Urinary bladder (tissue), 3 donors: ENCODE results near the genes GNAL, SPIRE1 and SEH1L.

GRCh38 chr18:11689133-11689991, at the start of gene GNAL:
Gene GNAL (plus strand): TSS chr18:11689264.
- PRO-cap, result unidirectional peak, plus-strand start at chr18:11689200; unidirectional peak, plus-strand start at chr18:11689226
- RAMPAGE, long total RNA, result no peak

DNA sequence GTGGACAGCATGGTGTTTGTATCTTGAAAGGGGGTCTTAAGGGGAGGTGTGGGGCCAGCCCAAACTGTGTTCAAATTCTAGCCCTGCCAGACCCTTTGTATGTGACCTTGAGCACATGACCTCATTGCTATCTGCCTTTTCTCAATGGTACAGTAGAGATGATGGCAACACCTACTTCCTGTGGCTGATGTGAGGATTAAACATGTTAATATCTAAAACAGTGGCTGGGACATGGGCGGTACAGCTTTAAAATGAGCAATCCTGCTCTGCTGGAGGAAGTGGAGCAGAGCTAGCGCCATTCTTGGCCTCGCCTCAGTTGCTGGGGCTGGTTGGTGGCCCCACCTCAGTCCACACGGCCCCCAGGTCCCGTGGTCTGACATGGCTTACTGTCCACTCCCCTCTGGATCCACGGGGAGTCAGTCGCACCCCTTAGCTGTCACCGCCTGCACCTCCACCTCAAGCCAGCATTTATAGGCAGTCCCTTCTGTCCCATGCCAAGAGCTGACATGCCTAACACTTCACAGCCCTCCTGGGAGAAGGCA, 71.8 kb downstream of the GNAL start:
- PRO-cap, result no peak
- RAMPAGE, long total RNA, result no peak

DNA sequence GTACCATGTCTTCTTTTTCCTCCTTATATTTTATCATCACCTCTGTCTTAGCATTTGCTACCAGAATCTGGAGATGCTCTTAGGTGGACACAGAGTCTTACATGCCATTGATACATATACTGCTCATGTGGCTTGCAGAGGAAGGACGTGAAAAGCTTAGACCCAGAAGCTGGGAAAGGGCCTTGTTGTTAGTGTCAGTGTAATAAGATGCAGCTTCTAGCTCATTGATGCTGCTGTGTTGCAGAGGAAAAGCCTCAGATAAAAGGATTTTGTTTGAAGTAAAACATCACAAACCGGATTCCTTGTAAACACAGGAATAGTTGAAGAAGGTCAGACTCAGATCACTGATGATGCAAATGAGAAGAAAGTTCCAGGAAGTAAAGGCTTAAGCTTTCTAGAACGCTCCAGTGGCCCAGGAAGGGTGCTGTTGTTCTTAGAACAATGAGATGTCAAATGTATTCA, 61.5 kb upstream of the CHMP1B start:
- PRO-cap, result unidirectional peak, plus-strand start at position 397 of the sequence
- RAMPAGE, long total RNA, result no peak

- PRO-cap, result no peak
- RAMPAGE, long total RNA, result no peak
Observed at GRCh38 chr18:11813613-11813894, 37.7 kb upstream of the CHMP1B start.

- PRO-cap, result no peak
- RAMPAGE, long total RNA, result no peak
Observed at GRCh38 chr18:12001402-12001924, 20.2 kb downstream of the IMPA2 start.

GRCh38 chr18:12011539-12012597, 30.6 kb downstream of the IMPA2 start:
- PRO-cap, result no peak
- RAMPAGE, long total RNA, result no peak

- PRO-cap, result no peak
- RAMPAGE, long total RNA, result no peak
Observed at GRCh38 chr18:12030238-12031013, 49.1 kb downstream of the IMPA2 start.

DNA sequence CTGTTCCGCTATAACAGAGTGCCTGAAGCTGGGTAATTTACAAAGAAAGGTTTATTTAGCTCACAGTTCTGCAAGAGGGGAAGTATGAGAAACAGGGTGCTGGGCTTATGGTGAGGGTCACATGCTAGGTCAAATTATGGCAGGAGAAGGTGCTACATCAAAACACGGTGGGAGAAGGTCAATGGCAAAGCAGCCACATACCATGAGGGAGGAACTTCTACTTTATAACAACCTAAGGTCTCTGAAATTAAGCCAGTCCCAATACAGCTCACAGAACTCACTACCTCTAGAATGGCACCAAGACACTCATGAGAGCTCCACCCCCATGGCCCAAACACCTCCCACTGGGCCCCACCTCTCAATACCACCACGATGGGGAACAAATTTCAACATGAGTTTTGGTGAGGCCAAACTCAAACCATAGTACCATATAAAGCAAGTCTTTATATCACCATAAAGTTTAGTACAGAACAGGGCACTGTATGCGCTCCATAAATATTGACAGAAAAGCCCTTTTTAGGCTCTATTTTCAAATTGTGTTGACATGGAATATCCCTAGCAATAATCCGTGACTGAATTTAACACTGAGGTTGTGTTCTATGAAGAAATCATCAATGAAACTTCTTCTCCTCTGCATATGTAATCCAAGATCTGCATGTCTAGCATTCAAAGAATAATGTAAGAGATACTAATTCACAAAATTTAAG, 3.3 kb downstream of the AFG3L2 start:
- PRO-cap, result no peak
- RAMPAGE, long total RNA, result no peak

GRCh38 chr18:12645632-12646298, 12.1 kb downstream of the SPIRE1 start:
- PRO-cap, result no peak
- RAMPAGE, long total RNA, result no peak

GRCh38 chr18:12656529-12657363, 1.2 kb downstream of the SPIRE1 start:
- PRO-cap, result bidirectional peak, plus-strand start at chr18:12657211, minus-strand start at chr18:12657135
- RAMPAGE, long total RNA, result no peak

GRCh38 chr18:12657364-12658350, at the start of gene SPIRE1:
Gene SPIRE1 (minus strand): TSS chr18:12658107.
- PRO-cap, result bidirectional peak, plus-strand start at chr18:12657596, minus-strand start at chr18:12657607; bidirectional peak, plus-strand start at chr18:12658062, minus-strand start at chr18:12658075
- RAMPAGE, long total RNA, result no peak

- PRO-cap, result no peak
- RAMPAGE, long total RNA, result no peak
Observed at GRCh38 chr18:12713332-12713545, 10.4 kb downstream of the PSMG2 start.

DNA sequence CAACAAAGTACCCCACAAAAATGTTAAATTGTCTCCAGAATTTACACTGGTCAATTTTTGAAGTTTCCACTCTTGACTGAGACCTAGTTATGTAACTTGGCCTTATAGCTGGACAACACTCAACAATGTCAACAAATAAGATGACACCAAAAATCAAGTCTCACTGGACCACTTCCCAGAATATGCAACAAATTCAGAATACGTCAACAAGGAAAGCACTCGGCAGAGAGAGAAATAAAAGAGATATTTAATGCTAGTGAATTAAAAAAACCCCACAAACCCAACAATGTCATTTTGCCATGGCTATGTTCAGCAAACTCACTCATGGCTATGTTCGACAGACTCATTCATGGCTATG, 72.8 kb downstream of the PTPN2 start:
- PRO-cap, result no peak
- RAMPAGE, long total RNA, result no peak

GRCh38 chr18:12885320-12885981, 1.4 kb upstream of the PTPN2 start:
- PRO-cap, result no peak
- RAMPAGE, long total RNA, result no peak

GRCh38 chr18:12910798-12911668, 27.0 kb upstream of the PTPN2 start:
- PRO-cap, result no peak
- RAMPAGE, long total RNA, result no peak

- PRO-cap, result bidirectional peak, plus-strand start at chr18:12947984, minus-strand start at chr18:12947705; bidirectional peak, plus-strand start at chr18:12948323, minus-strand start at chr18:12948221; bidirectional peak, plus-strand start at chr18:12948458, minus-strand start at chr18:12948371
- RAMPAGE, long total RNA, result no peak
Observed at GRCh38 chr18:12947798-12948989, at the start of gene SEH1L. Gene SEH1L (plus strand): TSS chr18:12948011.

DNA sequence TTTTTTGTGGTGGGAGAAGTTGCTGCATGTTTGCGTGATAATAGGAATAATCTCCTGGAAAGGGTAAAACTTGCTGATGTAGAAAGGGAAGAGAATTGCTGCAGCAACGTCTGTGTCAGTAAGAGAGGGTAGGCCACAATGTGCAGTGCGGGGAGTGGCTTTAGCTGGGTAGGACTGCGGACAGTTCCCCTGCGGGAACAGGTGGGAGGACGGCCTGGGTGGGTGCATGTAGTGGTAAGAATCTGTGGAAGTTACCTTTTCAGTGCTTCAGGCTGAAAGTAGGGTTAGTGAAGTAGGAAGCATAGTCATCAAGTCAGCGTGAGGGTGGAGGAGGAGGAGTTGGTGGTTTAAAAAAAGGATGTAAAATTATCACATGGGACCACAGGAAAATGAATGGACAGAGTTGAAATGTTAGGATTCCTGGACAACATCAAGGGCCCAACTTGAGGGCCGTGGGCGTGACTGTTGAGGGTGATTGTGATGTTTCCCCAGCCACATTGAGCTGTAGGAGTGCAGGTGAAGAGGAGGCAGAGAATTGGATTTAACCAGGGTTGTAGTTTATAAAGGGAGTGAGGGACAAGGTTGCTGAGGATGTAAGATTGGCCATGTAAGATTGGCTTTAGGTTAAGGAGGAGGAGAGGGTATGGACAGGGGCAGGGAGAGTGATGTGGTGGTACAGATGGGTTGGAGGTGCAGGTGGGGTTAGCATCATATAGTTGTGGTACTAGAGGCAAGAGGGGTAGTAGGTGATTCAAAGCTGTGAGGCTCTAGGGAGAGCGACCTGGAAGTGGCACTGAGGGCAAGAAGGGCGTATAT, 13.4 kb downstream of the CEP192 start:
- PRO-cap, result no peak
- RAMPAGE, long total RNA, result no peak

DNA sequence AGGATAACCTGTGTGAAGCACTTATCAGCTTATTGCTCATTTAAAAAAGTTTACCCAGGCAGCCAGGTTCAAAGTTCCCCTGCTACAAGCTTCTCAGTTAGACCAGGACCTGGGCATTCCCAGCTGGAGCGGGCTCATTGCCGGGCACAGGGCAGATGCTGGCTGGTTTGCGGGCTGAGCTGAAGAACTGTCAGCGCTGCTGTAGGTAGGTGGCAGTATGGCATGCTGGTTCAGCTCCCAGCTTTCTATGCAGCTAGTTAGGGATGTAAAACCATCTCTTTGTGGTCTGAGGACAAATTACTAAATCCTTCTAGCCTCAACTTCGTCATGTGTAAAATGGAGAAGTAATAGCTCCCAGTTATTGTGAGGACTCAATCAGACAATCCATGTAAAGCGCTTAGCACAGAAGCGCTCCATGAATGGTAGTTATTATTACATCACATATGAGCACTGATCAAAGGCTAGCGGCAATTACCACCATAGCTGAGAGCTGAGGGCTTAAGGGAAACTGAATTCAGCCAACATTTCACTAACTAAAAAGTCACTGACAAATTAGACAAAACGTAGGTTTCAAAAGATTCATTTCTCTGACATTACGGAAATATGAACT, 2.4 kb upstream of the LDLRAD4 start:
- PRO-cap, result no peak
- RAMPAGE, long total RNA, result no peak

- PRO-cap, result no peak
- RAMPAGE, long total RNA, result no peak
Observed at GRCh38 chr18:13376129-13376593, 157.6 kb downstream of the LDLRAD4 start.

GRCh38 chr18:13435850-13436499, 217.4 kb downstream of the LDLRAD4 start:
- PRO-cap, result no peak
- RAMPAGE, long total RNA, result no peak